Left common carotid artery plus branches (tissue), 1 donor: ENCODE data around the genes YLPM1, DLST and ZC2HC1C.

DNA sequence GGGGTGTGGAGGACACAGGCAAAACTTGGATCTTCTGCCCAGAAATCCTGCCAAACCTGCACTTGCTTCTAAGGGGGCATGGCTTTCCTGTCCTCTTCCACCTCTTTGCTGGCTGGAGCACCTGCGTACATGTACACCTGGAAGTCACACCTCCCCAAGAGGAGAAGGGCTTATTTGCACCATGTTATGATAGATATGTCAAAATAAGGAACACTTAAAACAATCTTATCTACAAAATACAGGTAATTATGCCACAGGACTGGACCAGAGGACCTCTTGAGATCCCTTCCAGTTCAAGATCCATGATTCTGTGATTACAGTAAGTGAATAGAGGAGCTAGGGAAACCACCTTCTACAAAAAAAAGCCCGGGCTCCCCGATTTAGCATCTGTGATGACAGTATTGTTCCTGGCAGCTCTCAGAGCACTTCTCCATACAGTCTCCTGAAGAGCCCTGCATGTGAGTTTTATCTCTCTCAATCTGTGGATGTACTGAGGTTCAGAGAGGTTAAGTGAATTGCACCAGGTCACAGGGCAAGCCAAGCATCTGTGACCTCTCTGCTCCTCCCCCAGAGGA, 1.3 kb upstream of the MIDEAS start:
- PRO-cap: no peak

GRCh38 chr14:73833616-73834003, 18.0 kb upstream of the PTGR2 start:
- PRO-cap: no peak

DNA sequence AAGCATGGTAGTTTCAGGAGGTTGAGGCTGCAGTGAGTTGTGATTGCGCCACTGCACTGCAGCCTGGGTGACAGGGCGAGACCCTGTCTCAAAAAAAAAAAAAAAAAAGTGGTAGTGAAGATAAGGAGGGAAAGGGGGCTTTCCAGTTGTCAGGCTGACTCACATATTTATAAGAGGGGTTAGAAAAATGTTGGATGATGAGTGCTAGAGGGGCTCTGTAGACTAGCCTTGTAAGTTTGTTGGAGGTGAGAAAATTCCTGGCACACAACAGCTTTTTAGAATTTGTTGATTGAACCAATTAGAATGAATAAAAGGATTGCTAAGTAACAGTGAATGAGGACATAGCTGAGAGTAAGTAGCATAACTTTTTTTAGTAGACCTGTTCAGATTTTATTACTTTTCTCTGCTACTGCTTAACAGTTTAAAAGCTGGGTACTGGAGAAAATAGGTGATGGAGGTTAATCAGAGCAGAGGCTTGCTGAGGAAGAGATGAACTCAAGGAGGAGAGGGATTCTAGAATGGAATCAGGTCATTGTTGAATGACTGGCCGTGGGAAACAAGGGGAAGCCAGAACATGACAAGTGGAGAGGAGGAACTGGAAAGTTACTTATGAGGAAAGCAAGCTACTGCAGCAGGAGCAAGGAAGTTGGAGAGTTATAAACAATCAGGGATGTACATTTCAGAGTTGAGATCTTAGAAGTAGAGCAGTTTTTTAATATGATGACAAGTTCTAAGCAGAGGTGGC, 24.3 kb downstream of the ZNF410 start:
- PRO-cap: no peak

DNA sequence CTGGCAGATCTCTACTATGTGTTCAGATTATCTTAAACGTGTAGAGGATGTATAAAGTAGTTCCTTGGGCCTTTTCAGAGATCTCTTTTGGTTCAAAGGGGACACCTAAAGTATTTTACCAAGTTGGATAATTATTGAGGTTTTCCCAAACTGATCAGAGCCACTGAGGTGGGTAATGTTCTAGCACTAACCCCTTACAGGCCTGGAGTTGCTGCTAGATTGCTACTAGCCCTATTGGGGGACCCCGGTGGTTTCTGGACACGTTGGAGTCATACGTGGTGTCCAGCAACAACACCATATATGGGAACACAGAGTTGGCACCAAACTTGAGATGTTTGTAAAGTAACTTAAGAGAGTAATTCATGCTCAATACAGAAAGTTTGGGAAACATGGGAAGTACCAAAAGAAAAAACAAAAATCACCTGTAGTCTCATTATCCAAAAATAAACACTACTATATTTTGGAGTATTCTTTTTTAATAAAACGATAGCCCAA, 585 bp downstream of the BBOF1 start:
- PRO-cap: no peak

- PRO-cap: no peak
These were observed 932 bp downstream of the ABCD4 start for GRCh38 chr14:74301671-74302332.

DNA sequence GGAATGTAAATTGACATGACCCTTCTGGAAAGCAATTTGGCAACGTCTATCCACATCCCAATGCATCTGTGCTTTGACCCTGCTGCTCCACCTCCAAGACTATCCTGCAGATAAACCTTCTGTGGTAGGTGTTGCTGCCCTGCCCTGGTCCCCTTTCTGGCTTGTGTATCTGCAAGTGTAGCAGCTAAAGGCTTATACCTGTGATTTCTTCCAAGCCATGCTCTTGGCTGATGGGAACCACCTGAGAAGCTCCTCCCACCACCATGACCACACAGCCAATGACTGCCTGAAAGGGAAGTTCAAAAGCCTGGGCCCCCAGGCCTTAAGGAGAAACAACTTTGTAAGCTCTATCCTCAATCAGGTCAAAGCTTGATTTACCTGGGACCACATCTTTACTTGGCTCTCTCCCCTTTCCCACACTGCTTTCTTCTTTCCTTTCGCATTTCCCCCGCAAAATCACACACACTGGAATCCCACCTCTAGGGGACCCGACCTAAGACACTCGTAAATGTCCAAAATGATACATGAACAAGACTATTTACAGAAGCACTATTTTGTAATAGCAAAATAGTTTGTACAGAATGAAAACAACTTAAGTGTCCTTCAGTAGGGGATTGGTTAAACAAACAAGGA, 49.1 kb downstream of the LTBP2 start:
- PRO-cap: no peak

GRCh38 chr14:74594713-74595618, 17.1 kb downstream of the LTBP2 start:
- PRO-cap: no peak

- PRO-cap: no peak
These were observed 12.7 kb downstream of the LTBP2 start for GRCh38 chr14:74599141-74599886.

DNA sequence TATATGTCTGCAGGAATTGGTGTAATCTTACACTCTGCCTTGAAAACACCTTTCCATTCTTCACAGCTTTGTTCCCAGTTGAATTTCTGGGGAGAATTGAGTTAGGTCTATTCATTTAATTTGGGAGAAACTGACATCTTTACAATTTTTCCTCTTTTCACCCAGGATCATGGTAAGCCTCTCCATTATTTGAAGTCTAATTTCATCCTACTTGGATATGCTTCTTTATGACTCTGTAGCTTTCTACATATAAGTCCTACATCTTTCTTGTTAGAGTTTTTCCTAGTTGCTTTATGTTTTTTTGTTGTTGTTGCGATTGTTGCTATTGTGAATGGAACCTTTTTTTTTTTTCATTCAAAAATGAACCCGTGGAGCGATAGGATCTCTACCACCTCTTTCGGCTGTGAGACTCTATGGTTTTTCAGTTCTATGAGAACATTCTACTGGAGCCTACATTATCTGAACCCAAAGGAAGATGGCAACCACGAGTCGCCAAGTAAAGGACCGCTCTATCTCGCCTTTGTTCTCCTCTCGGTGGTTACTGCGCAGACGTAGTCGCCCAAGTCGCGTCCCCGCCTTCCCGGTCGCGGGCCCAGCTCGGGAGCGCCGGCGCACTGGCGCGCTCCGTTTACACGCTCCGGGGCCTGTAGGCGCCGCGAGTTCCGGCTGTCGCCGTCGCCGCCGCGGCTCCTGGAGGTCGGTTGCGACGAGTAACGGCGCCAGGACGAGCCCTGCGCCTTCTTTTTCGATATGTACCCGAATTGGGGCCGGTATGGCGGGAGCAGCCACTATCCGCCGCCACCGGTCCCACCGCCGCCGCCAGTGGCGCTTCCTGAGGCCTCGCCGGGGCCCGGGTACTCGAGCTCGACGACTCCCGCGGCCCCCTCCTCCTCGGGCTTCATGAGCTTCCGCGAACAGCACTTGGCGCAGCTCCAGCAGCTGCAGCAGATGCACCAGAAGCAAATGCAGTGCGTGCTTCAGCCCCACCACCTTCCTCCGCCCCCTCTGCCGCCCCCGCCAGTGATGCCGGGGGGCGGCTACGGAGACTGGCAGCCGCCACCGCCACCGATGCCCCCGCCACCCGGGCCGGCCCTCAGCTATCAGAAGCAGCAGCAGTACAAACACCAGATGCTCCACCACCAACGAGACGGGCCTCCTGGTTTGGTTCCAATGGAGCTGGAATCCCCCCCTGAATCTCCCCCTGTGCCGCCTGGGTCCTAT, at the start of gene YLPM1:
TSS of gene YLPM1 (plus strand) at position 577 of the 1,221 bp plus-strand sequence.
- PRO-cap: bidirectional peak, plus-strand start at position 631 of the sequence, minus-strand start at position 422 of the sequence

DNA sequence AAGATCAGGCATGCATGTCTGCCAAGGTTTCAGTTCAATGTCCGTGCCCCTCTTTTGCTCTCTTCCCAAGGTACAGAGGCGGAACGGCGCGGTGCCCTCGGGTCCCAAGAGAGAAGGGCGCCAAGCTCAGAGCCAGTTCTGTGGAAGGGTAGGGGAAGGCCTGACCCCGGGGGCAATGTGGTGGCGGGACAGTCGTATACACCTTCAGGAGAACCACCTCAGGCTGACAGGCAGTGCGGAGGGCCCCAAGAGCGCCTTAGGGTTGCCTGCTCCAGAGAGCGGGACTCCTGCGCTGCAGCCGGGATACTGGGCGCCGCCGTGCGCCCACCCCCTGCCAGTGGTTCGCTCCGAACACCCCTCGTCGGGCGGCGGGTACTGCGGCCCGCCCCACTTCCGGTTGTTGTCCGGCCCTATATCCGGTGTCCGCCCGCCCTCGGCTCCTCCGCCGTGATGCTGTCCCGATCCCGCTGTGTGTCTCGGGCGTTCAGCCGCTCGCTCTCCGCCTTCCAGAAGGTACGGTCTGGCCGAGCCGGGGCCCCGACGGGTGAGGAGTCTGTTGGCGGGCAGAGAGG, at the start of gene DLST:
TSS of gene DLST (plus strand) at position 413 of the 572 bp plus-strand sequence.
- PRO-cap: bidirectional peak, plus-strand start at position 439 of the sequence, minus-strand start at position 301 of the sequence

DNA sequence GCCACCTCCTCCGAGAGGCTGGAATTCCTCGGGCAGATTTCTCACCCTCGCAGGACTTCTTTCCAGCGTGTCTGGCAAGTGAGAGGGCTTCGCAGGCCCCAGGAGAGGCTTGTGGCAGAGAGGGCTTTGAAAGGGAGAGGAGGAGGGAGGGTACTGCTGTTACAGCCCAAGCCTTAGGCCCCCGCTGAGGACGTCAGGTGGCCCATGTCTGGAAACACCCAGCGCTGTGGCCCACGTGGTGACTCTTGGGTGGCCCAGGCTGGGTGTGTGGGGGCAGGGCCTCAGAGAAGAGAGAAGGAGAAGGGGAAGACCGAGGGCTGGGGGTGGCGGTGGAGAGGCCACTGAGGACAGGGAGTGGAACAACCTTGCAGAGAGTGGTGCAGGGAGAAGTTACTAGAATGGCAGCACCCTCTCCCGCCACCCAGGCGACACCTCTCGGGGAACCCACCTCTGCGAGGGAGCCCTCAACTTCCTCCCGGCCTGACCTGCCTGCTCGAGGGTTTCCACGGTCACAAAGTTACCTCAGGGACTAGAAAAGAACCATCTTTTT, 11.7 kb upstream of the RPS6KL1 start:
- PRO-cap: no peak

DNA sequence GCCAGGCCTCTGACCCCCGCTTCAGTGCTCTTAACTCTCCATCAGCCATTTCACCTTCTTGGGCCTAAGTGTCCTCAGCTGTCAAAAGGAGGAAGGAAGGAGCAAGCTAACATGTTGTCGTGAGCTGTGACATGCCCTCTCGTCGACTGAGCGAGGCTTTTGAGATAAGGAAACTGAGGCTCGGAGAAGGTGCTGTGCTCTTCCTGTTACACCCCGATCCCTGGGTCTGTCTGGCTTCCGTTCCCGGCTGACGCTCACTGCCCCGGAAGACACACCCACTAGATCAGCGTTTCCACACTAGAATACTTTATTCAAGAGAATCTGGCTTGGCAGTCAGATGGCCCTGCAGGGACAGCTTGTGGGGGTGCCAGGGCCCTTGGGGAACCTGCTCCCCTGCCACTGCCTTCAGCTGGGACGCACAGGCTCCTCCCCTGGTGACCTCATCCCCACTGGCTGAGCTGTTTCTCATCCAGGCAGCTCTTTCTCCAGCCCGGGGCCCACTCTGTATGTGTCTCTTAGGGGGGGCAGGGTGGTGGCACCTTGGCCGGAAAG, 13.8 kb downstream of the PGF start:
- PRO-cap: no peak

GRCh38 chr14:74953731-74954593, 1.4 kb downstream of the PGF start:
- PRO-cap: no peak

GRCh38 chr14:74984575-74985021, 18.1 kb upstream of the EIF2B2 start:
- PRO-cap: no peak

DNA sequence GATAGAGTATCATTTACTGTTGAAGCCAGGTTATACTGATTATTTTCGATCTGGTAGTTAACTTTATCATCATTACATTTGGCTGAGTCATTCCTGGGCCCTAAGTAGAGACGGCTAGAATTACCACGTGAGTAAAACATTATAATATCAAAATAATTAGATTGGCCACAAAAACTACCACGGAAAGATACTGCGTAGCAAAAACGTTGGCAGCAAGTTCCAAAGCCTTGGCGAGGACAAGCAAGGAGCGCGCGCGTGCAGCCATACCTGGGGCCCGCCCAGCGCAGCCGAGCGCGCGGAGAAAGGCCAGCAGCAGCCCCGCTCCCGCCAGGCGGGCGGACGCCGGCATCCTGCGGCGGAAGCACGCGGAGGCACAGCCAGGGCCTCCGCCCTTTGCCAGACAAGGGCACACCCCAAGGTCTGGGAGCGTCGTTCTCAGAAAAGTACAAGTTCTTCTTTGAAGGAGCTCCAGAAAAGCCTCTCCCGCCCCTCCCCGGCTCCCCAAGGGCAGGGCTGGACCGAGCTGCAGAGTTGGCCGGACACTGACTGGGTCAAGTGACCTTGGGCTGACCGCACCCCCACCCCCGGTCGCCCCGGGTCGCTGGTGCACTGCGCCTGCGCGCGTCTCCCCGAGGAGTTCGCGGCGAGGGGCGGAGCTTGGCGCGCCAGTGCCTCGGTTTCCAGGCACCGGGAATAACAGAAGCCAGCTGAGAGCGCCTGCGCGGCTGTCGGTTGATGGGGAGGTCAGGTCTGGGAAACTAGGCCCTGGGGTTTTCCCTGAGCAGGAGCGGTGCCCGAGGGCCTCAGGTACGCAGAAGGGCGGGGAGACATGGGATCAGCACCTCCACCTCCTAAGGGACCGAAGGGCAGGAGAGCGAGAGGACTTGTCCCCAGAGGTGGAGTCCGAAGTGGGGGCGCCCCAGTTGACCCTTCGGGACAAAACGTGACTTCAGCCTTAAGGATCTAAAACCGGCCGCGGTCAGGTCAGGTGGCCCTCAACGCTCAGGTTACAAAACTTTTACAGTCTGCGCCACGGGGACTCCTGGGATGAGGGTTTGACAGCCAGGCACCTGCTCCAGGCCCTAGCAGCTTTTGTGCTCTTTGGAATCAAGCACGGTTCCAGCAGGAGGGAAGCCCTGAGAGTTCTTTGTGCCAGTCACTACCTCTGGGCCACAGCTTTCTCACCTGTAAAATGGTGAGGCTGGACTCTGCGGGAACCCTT, at the start of gene ZC2HC1C:
TSS of gene ZC2HC1C (plus strand) at position 699 of the 1,222 bp plus-strand sequence.
- PRO-cap: no peak

GRCh38 chr14:75276662-75277182, 1.9 kb upstream of the FOS start:
- PRO-cap: bidirectional peak, plus-strand start at chr14:75277272, minus-strand start at chr14:75277077

DNA sequence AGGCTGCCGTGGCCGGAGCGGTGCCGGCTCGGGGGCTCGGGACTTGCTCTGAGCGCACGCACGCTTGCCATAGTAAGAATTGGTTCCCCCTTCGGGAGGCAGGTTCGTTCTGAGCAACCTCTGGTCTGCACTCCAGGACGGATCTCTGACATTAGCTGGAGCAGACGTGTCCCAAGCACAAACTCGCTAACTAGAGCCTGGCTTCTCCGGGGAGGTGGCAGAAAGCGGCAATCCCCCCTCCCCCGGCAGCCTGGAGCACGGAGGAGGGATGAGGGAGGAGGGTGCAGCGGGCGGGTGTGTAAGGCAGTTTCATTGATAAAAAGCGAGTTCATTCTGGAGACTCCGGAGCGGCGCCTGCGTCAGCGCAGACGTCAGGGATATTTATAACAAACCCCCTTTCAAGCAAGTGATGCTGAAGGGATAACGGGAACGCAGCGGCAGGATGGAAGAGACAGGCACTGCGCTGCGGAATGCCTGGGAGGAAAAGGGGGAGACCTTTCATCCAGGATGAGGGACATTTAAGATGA, 670 bp downstream of the FOS start:
- PRO-cap: bidirectional peak, plus-strand start at position 409 of the sequence, minus-strand start at position 147 of the sequence

DNA sequence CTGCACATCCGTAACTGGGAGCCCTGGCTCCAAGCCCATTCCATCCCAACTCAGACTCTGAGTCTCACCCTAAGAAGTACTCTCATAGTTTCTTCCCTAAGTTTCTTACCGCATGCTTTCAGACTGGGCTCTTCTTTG, 1.5 kb downstream of the FOS start:
- PRO-cap: no peak

- PRO-cap: no peak
These were observed 52.9 kb downstream of the FOS start for GRCh38 chr14:75331436-75331955.

DNA sequence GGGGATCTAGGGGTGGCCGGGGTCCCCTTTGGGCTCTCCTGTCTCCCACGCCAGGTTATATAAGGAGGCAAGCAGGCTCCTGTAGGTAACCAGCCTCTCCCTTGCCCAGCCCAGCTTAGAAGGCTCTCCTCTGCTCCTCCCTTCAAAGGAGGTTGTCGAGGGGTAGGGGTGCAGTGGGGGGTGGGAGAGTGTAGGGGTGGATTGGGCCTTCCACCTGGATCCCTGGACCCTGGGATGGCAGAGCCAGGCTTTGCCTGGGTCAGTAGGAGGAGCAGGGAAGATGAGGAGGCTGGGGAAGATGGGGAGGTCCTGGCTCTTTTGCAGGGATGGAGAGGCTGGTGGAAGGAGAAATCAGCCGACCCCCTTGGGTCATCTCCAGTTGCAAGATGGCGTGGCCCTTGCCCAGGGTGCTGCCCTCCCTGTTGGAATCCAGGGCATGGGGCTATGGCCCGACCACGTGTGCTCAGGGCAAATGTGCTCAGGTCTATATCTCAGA, 1.1 kb downstream of the JDP2 start:
- PRO-cap: no peak